HGPS cell (cell line): ENCODE measurements around a stretch of chr12.

DNA sequence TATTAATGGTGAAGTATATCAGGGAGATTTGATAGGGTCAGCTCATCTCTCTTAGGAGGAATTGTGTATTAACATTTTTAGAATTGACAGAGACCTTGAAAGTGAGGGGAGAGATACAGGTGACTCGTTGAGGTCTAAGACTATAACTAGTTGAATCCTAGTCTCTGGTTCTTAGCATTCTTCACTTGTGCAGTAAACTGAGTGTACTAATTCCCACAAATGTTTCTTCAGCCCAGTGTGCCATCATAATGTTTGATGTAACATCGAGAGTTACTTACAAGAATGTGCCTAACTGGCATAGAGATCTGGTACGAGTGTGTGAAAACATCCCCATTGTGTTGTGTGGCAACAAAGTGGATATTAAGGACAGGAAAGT, 2.4 kb downstream of the RAN start:
- RRBS, result no CpG with 5 or more reads among the region's 3 CpGs

- RRBS, result no CpG with 5 or more reads among the region's 11 CpGs
These were observed 1.7 kb upstream of the ADGRD1 start for GRCh38 chr12:130951988-130952451.

DNA sequence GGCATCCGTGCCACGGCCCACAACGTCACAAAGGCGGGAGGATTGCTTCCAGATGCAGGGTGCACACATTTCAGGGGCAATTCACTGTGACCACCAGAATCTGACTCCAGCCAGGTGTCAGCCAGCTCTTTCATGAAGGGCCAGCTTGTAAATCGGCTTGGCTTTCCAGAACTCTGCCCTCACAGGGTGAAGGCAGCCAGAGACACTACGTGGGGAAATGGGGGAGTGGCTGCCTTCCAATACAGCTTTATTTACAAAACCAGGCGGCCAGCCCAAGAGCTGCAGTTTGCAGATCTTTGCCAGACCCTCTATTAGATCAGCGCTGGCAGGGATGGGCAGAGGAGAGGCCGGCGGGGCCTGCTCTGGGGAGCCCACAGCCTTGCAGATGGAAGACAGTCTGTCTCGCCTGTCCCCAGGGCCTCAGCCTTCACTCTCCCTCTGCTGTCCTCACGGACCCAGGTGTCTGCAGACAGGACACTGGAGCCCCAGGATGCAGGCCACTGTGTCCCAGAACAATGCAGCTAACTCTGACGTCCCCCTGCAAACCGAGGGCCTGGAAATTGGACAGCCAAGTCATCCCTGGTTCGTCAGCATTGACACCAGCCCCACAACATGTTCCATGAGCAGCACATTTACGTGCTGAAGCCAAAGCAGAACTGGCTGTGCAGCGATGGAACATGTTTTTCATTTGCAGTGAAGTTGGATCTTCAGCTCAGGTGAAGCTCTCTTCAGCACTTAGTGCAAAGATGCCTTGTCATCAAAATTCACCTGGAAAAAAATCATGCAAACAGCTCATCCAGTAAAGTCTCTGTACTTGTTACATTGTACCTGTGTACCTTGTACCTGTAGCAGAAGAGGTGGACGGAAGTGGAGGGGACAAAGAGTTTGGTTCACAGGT, 53.7 kb downstream of the ADGRD1 start:
- RRBS, result no CpG with 5 or more reads among the region's 18 CpGs

DNA sequence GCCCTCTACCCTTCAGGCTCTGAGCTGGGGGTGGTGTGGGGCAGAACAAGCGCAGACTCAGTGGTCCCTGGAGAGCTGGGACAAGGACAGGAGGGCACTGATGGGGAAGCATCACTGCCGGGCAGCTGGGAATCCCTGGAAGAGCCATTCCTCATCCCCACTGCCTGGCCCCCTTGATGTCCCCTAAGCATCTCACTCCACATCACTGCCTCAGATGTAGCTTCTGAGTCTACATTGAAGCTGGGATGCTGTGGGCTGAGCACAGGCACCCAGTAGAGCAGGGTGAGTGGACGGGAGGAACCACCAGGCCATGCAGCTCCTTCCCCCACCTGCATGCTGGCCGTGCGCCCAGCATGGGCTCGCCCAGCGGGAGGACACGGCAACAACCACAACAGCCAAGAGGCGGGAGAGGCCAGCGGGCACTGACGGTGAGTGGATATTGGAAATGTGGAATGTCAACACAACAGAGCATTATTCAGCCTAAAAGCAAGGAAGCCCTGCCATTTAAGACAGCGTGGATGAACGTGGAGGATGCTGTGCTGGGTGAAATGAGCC, 310.9 kb downstream of the ADGRD1 start:
- RRBS, result no CpG with 5 or more reads among the region's 13 CpGs

GRCh38 chr12:131355629-131356166, 355.2 kb upstream of the SFSWAP start:
- RRBS, result no CpG with 5 or more reads among the region's 14 CpGs

GRCh38 chr12:131406170-131406674, 304.7 kb upstream of the SFSWAP start:
- RRBS, result no CpG with 5 or more reads among the region's 8 CpGs

GRCh38 chr12:131592244-131592659, 118.6 kb upstream of the SFSWAP start:
- RRBS, result 82% methylated on average over 5 of the region's 8 CpGs

DNA sequence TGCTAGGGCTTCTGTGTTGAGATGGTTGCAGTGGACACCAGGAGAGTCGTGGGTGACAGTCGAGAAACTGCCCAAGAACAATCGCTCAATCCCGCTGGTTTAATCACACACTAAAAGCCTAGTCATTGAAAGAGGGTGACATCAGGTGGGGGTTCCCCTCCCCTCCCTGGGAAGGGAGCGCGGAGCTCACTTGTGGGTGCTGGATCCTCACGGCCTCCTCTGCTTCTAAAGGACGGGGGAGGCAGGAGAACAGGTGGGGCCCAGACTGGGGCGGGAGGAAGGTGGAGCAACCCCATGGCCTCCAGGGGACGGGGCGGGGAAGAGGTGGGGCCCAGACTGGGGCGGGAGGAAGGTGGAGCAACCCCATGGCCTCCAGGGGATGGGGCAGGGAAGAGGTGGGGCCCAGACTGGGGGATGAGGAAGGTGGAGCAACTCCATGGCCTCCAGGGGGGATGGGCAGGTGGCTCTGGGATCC, 28.8 kb upstream of the SFSWAP start:
- RRBS, result no CpG with 5 or more reads among the region's 12 CpGs

DNA sequence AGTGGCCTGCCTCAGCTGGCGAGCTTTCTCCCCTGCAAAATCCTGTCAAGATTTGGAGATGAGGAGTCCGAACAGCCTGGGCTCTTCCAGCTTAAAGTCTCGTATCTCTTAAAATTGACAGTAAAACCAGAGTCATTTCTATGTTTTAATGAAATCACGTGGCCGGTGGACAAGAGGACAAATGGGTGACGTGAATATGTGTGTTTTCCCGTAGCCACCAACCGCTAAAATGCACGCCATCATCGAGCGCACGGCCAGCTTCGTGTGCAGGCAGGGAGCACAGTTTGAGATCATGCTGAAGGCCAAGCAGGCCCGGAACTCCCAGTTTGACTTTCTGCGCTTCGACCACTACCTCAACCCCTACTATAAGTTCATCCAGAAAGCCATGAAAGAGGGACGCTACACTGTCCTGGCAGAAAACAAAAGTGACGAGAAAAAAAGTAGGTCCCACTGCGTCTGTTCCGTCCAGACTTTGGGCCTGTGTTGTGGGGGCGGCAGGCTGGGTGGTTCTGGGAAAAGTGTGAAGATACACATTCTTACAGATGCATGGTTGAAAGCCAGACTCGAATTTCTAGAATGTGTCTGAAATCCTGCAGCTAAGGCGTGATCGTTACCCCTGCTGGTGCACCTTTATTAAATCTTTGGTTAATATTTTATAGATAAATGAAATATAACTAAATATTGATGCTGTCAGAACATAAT, 14.5 kb downstream of the SFSWAP start:
- RRBS, result no CpG with 5 or more reads among the region's 24 CpGs

DNA sequence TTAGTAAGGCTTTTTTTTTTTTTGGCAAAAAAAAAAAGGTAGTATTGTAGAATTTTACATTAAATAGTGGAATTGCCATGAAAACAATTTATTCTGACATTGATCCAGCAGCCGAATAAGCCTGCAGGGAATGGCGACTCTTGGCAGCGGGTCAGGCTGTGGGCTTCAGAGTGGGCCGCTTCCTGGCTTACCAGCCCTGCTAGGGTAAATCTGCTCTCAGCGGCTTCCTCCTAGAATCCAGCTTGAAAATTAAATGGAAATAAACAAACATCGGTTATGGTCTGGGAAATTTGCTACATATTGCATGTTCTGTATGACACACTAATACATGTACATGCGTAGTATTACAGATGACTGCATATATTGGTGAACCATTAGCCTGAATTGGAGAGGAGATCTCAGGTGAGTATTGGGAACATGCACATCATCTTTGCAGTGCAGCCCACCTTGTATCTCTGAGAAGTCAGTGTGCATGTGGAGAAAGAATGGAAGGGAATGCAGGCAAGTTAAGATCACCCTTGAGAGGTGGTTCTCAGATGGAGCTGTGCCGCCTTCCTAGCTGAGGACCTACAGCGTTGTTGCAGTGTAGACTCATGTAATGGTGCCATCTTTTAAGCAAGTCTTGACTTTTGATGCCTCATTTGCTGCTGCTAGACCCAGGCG, 35.0 kb downstream of the SFSWAP start:
- RRBS, result no CpG with 5 or more reads among the region's 10 CpGs

DNA sequence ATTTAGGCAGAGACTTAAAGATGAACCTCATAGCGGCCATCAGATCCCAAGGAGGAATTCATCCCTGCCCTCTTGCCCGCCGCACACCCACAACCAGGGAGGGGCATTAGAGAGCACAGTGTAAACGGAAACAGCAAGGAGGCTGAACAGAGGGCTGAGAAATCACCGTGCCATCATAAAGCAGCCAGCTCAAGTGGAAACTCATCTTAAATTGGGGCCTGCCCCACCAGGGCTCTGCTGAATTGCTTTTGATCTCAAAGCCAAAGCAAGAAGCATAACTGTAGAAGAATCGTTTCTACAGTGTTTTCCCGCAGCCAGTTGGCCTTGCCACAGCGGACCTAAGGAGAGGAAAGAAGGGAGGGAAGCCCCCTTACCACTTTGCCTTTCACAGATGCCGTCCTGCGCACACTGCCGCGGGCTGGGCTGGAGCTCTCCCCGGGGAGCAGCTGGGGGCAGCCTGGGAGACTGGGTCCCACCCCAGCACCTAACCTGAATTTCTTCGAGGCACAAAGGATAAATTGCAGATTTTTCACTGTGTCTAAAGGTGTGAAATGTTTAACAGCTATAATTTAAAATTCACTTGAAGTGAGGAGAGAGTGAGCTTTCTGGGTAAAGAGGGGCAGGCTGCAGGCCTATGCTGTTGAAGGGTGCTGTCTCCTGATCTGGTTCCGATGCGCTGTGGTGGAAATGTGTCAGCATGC, 51.8 kb upstream of the MMP17 start:
- RRBS, result no CpG with 5 or more reads among the region's 16 CpGs

DNA sequence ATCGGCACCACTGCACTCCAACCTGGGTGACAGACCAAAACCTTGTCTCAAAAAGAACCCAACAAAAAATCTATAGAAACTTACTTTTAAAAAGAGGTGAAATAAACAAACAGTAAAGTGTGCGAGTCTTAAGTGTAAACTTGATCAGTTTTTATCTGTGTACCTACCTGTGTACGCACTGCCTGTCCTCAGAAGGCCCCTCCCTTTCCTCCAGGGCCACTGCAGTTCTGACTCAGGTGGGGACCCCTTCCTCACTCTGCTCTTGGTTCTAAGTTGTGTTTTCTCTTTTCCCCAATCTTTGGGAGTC, 9.3 kb downstream of the PUS1 start:
- RRBS, result no CpG with 5 or more reads among the region's 3 CpGs

- RRBS, result 57% methylated on average over 6 of the region's 17 CpGs
These were observed 94.1 kb downstream of the EP400 start for GRCh38 chr12:132043683-132044380.

DNA sequence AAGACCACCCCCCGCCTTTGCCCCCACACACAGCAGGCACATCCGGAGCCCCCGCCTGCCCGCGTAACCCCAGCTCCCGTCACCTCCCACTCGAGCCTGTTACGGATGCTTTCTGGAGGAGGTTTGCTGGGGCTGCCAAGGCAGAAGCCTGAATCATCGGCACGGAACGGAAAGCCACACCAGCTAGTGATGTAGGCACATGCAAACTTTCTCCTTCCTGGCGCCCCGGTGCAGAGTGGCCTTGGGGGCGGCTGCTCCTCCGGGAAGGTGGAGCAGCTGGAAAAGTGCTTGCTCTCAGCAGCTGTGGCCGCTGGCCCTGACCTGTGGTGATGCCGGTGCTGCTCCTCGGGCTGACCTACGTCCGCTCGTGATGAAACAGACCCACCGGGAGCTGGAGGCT, 1.5 kb downstream of the GALNT9 start:
- RRBS, result 12% methylated on average over 8 of the region's 22 CpGs

GRCh38 chr12:132423005-132423542, 66.9 kb upstream of the FBRSL1 start:
- RRBS, result no CpG with 5 or more reads among the region's 14 CpGs

- RRBS, result no CpG with 5 or more reads among the region's 19 CpGs
These were observed 44.1 kb upstream of the FBRSL1 start for GRCh38 chr12:132445914-132446190.

DNA sequence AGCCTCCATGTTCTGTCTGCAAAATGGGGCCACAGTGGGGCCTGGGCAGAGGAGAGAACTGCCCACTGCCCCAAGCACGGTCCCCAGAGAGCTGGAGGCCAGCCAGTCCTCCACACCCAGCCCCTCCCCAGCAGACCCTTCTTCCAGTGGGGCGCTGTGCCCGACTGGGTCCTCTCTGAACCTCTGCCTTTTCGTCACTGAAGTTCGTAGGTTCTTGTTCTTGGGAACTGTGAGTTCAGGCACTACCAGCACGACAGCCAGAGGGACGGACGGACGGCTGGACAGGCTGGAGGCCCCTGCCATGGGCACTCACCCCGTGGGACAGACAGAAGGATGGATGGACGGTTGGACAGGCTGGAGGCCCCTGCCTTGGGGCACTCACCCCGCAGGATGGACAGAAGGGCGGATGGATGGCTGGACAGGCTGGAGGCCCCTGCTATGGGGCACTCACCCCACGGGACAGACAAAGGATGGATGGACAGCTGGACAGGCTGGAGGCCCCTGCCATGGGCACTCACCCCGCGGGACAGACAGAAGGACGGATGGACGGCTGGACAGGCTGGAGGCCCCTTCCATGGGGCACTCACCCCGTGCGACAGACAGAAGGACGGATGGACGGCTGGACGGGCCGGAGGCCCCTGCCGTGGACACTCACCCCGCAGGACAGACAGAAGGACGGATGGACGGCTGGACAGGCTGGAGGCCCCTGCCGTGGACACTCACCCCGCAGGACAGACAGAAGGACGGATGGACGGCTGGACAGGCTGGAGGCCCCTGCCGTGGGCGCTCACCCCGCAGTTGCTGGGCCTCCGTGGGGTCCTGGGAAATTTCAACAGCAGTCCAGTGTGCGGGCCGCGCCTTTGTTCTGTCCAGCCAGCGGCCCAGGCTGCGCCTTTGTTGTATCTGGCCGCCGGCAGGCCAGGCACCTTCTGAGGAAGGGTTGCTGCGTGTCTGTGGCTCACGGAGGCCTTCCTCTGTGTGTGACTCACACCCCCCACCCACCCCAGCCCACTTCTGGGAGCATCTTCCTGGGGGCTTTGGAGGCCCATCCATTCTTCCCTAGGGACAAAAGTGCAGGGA, 57.9 kb downstream of the LRCOL1 start:
- RRBS, result no CpG with 5 or more reads among the region's 45 CpGs

DNA sequence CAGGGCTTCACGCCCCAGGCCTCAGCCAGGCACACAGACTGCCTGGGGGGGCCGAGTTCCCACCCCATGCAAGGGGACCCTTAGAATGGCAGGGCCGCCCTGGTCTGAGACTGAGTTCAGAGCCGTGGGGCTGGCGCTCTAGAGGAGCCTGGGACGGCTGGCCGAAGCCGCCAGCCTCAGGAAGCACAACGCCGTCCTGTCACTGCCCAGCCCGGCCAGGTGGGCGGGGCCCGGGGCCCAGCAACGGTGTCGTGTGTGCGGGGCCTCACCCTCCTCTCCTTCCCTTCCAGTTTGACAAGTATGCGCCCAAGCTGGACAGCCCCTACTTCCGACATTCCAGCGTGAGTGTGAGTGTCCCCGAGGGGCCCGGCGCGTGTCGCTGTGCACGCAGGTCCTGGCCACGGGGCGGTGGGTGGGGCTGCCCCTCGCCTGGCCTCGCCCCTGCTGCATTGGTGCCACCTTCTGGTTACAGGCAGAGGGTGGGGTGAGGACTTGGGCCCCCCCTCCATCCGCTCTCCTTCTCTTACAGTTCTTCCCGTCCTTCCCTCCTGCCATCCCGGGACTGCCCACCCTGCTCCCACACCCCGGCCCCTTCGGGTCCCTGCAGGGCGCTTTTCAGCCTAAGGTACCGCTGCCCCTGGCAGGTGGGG, 38.3 kb downstream of the LRCOL1 start:
- RRBS, result no CpG with 5 or more reads among the region's 36 CpGs

GRCh38 chr12:132593818-132594336, 16.5 kb downstream of the LRCOL1 start:
- RRBS, result no CpG with 5 or more reads among the region's 15 CpGs

- RRBS, result no CpG with 5 or more reads among the region's 18 CpGs
These were observed 31.1 kb downstream of the P2RX2 start for GRCh38 chr12:132649513-132650167.